Ileum (tissue), 1 donor: ENCODE results near the genes ZCWPW1, GIGYF1 and EPO.

GRCh38 chr7:100428173-100429236 is at the start of gene ZCWPW1:
Gene ZCWPW1, minus strand, starts transcription at chr7:100428703.
- PRO-cap, result bidirectional peak, plus-strand start at chr7:100428631, minus-strand start at chr7:100428638; bidirectional peak, plus-strand start at chr7:100428790, minus-strand start at chr7:100428844; bidirectional peak, plus-strand start at chr7:100429447, minus-strand start at chr7:100429140

DNA sequence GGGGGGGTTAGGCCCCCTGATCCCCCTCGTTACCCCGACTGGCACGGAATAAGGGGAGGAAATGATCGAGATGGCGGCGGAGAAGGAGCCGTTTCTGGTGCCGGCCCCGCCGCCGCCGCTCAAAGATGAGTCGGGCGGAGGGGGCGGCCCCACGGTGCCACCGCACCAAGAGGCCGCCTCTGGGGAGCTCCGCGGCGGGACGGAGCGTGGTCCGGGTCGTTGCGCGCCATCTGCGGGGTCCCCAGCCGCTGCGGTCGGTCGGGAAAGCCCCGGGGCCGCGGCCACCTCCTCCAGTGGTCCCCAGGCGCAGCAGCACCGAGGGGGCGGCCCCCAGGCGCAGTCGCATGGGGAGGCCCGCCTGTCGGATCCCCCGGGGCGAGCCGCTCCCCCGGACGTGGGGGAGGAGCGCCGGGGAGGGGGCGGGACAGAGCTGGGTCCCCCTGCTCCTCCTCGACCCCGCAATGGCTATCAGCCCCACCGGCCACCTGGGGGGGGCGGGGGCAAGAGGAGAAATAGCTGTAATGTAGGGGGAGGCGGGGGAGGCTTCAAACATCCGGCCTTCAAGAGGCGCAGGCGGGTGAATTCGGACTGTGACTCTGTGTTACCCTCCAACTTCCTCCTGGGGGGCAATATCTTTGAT is 447 bp downstream of the MEPCE start:
- PRO-cap, result bidirectional peak, plus-strand start at position 128 of the sequence, minus-strand start at position 124 of the sequence; bidirectional peak, plus-strand start at position 401 of the sequence, minus-strand start at position 342 of the sequence

DNA sequence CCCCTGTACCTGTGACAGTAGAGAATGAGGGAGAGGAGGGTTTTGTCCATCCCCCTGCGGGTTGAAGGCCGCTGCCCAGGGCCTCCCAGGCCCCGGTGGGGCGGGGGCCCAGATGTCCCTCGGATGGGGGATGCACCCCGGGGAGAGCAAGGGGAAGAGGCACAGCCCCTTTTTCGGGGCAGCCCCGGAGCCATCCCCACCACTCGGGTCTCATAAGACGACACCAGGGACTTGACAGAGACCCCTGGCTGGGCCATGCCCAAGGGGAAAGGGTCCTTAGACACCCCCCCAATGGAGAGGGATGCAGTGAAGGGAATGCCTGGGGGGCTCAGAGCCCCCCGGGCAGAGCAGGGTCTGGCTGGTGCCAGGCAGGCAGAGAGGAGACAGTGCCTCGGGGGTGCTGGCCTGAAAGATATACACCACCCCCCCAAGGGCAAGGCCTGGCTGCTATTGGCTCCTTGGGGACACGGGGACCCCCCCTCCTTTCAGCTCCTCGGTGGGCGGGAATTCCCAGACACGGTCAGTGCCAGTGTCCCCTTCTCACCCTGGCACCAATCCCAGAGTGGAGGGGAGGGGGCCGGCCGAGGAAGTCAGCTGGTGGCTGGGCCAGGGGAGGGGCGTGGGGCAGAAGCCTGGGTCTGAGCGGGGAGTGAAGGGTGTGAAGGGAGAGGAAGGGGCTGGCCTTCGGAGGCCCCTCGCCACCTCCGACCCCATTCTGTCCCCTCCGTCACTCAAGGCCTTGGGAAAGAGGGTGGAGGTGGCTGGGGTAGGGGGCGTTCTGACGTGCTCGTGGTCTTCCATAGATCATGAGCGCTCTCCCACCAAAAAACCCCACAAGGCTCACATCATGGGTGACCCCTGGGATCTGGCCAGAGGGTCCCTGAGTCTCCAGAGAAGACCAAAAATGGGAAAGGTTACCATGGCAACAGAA is 3.9 kb upstream of the SPACDR start:
- PRO-cap, result unidirectional peak, minus-strand start at position 385 of the sequence

GRCh38 chr7:100544382-100545460 is 5.7 kb downstream of the AGFG2 start:
- PRO-cap, result no peak

- PRO-cap, result no peak
These were observed 6.7 kb downstream of the AGFG2 start for GRCh38 chr7:100545461-100546328.

- PRO-cap, result no peak
These were observed 6.9 kb downstream of the SAP25 start for GRCh38 chr7:100566719-100567278.

DNA sequence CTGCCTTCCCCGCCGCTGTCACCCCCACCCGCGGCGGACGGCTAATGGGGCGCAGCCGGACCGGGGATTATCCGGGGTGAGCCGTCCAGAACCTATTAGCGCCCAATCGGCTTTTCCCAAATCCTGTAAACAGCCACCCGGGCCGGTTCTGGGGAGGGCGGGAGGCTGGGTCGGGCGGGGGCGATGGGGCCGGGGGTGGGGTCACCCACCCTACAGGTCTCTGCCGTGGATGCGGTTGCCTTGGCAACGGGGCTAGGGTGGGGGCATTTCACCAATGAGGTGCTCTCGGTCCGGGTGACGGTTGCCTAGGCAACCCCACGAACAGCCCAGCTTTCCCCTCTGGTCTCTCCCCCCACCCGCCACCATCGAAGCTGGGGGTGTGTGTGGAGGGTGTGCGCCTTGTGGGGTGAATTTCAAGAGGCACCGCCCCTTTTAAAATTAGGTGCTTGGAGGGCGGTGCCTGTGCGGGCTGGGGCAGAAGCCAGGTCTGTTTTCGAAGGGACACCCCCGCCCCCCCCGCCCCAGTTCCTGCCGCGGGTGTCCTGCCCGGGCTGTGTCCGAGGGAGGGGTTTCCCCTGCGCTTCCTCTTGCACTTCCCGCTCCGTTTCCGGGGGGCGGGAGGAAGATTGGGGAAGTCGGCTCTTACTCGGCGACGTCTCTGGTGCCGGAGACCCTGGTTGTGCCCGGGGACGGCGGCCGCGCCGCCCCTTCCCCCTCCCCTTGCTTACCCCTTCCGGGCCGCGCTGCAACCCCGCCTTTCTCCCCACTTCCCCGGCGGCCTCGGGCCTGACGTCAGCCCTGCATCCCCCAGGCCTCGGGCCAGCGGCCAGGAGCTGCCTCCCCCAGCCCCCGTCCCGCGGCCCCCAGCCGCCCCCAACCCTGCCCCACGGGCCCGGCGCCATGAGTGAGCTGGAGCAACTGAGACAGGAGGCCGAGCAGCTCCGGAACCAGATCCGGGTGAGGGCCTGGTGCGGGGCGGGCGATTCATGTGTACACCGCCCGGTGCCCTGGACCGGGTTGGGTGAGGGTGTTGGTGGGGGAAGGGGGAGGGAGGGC is 2.2 kb downstream of the GNB2 start:
- PRO-cap, result no peak

GRCh38 chr7:100677681-100678066 is 4.1 kb downstream of the GNB2 start:
- PRO-cap, result no peak

GRCh38 chr7:100678855-100679217 is 5.3 kb downstream of the GNB2 start:
- PRO-cap, result no peak

DNA sequence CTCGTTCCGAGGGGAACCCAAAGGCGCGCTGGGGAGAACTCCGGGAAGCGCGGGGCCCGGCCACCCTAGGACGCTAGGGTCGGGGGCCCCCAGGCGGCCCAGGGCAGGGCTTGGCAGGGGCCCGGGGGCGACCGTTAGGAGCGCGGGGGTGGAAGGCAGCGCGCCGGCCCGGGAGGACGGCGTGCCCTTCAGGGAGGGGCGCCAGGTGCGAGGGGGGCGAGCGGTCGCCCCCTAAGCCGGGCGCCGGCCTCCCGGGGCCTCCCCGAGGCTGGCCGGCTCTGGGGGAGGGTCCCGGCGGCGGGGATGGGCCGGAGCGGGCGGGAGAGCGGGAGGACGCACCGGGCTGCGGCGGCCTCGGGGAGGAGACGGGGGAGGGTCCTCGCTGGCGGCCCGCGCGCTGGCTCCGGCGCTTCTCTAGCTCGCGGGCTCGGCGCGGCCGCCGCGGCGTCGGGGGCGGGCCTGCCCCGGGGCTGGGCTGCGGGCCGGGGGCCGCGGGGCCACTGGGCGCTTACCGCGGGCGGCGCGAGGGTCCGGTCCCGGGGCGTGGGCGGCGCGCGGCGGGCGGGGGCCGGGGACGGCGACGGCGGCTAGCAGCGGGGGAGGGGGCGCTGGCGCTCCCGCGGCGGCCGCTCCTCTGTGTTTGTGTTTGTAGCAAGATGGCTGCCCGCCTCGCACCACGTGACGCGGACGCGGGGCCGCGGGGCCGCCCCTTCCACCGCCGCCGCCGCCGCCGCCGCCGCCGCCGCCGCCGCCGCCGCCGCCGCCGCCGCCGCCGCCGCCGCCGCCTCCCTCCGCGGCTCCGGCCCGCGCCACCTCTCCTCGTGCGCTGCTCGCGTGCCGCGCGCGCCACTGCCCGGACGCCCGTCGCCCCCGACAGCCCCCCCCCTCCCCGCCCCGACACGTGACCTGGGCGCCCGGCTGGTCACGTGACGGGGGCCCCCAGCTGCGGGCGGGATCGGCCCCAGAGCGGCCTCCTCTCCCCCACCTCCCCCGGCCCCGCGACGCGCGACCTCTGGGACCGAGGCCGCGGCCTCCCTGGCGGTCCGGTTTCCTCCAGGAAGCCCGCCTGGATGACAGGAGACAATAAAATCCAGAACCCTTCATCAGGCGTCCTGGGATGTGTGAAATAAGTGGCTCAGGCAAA is at the start of gene GIGYF1:
Gene GIGYF1, minus strand, starts transcription at position 653 of the 1,144 bp plus-strand sequence.
- PRO-cap, result bidirectional peak, plus-strand start at position 419 of the sequence, minus-strand start at position 405 of the sequence; bidirectional peak, plus-strand start at position 942 of the sequence, minus-strand start at position 636 of the sequence

GRCh38 chr7:100706819-100707317 is 947 bp downstream of the POP7 start:
- PRO-cap, result unidirectional peak, minus-strand start at chr7:100706935

- PRO-cap, result no peak
These were observed at the start of gene EPO for GRCh38 chr7:100720132-100720921. Gene EPO, plus strand, starts transcription at chr7:100720468.

- PRO-cap, result no peak
These were observed 858 bp downstream of the EPO start for GRCh38 chr7:100720922-100721729.

DNA sequence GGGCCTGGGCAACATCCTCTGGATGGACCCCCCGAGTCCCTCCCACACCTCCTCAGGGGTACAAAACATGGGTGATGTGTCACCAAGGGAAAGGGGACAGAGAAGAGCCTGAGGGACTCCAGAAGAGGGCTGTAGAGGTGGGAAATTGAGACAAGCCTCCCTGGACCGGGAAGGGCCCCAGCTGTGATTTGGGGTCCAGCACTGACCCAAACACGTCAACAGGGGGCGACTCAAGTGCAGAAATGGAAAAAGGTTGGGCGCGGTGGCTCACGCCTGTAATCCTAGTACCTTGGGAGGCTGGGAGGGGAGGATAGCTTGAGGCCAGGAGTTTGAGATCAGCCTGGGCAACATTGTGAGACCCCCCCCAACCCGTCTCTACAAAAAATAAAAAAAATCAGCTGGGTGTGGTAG is 26.1 kb downstream of the EPHB4 start:
- PRO-cap, result no peak

GRCh38 chr7:100802961-100803984 is 24.1 kb downstream of the EPHB4 start:
- PRO-cap, result unidirectional peak, minus-strand start at chr7:100803669

DNA sequence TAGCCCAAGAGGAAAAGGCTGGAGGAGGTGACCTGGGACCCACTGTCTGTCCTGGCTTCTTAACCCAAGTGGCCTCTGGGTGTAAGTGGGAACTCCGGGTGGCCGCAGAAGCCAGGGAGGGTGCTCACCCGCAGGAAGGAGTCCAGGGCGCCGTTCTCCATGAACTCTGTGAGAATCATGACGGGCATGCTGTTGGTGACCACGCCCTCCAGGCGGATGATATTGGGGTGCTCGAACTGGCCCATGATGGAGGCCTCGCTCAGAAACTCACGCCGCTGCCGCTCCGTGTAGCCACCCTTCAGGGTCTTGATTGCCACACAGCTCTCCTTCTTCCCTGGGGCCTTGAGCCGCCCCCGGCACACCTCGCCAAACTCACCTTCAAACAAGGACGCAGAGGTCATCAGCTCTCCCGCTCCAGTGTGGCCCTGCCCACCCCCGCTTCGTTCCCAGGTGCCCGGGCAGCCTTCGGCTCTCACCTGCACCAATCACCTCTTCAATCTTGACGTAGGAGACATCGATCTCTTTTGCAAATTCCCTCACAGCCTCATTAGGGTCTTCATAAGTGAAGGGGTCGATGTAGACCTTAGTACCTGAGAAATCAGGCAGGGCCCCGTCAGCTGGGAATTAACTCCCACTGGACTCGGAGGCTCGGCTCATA is 14.6 kb downstream of the EPHB4 start:
- PRO-cap, result unidirectional peak, minus-strand start at position 444 of the sequence

DNA sequence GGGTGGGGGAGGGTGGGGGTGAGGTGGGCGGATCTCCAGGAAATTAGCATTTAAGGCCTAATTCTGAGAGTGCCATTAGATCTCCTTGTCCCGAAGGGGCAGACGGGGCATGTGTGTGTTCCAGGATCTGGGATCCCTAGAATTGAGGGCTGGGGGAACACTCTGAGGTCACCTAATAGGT is 9.4 kb upstream of the EPHB4 start:
- PRO-cap, result no peak

- PRO-cap, result no peak
These were observed 7.8 kb upstream of the SLC12A9 start for GRCh38 chr7:100844491-100845266.

DNA sequence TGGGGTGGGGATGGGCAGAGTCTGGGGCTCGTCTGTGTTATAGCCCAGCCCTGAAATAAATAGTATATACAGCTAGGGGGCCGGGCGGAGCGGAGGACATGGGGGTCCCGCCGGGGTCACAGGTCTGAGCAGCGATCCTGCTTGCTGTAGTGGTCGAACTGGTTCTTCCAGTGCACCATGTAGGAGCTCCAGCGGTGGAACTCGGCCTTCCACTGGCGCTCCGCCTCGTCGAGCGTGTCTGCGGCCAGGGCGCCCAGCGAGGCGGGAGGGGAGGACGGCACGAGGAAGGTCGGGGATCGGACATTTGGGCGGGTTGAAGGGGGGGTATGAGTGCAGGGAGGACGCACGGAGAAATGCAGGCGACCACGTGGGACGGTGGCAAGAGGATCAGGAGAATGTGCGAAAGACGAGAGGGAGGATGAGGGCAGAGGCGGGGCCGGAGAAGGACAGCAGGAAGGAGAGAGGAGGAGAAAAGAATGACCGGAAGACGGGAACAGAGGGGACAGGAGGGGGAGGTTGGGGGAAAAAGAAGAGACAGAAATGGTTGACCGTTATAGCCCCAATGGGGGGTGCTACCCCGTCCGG is 675 bp upstream of the UFSP1 start:
- PRO-cap, result no peak

GRCh38 chr7:100955971-100956916 is 6.9 kb downstream of the MUC3A start:
- PRO-cap, result no peak